PFSK-1 (cell line): ENCODE data around the gene ANGEL2.

DNA sequence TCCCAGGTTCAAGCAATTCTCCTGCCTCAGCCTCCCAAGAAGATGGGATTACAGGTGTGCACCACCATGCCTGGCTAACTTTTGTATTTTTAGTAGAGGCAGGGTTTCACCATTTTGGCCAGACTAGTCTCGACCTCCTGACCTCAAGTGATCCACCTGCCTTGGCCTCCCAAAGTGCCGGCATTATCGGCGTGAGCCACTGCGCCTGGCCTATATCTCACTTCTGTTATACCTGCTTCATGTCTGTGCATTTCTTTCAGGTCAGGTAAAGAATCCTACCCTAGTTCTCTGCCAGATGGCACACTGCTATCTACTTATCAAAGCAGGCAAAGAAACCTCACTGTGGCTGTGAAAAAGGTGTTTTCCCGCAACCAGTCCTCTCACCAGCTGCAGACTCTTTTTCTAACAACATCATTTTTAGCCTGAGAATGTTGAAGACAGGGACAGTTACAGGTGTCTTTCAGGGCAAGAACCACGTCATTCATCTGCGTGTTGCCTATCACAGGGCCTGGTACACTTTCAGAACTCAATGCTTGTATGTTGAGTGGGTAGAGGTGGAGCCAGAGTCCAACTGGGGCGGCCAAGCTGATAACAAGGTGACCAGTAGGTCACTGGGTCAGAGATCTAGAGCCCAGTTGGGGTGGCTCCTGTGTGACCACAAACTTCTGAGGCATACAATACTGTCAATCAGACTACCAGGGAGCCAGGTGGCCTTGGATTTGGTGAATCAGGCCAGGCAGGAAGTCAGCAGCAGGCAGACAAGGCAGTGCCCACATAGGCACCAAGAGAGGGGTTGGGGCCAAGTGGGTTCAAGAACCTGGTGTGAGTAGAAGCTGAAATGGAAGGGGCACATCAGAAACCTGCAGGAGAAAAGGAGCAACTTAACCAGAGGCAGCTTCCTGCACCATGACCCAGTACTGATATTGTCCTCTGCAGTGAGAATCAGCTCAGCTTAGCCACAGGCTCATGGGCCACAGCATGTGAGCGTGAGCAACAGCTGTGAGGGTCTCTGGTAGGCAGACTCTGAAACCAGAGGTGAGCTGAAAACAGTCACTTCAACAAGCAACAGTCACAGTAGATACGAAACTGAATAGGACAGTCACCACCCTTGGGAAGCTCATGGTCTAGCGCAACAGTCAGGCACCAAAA, 123.5 kb downstream of the DTL start:
- RRBS, result no CpG with 5 or more reads among the region's 12 CpGs

- RRBS, result no CpG with 5 or more reads among the region's 1 CpG
These were observed 37.3 kb upstream of the PPP2R5A start for GRCh38 chr1:212247973-212248331.

GRCh38 chr1:212363314-212363530, 51.5 kb downstream of the PACC1 start:
- RRBS, result no CpG with 5 or more reads among the region's 4 CpGs

DNA sequence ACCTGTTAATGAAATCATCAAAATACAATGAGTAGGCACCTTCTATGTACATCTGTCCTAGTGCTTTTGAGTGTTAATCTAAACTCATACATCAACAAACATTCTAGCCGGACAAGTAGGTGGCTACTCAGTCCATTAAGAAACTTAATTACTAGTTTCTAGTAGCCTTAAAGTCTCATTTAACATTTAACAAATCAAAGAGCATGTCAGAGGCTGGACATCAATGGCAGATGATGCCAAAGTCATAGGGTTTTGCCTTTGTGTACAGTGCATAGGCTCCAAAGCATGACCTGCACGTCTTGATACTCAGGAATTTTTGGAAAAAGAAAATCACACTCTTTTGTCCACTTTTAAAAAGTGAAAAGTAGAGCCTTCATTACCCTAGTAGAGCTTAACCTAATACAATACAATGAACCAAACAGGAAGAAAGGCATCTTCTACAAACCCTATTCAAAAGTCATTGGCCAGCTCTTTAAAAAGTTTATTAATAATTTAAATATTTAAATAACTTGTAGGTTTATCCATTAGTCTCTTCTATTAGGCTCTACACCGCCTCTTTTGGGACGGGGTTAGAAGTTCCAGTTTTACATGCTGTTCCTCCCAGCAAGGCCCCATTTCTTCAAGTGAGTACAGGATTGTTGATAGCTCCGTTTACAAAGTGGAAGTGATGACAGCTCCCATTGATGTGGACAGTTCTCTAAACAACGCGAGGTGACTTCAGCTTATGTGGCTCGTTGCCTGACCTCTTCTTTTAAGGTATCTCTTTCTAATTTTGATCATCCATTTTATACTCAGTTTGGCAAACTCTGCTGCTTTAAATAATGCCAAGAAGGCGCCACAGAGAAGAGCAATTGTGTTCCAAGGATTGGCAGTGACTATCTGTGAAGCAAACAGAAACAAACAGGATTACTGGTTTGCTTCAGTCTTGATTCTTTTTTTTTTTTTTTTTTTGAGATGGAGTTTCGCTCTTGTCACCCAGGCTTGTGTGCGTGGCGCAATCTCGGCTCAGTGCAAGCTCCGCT, 49.9 kb downstream of the PACC1 start:
- RRBS, result no CpG with 5 or more reads among the region's 14 CpGs

DNA sequence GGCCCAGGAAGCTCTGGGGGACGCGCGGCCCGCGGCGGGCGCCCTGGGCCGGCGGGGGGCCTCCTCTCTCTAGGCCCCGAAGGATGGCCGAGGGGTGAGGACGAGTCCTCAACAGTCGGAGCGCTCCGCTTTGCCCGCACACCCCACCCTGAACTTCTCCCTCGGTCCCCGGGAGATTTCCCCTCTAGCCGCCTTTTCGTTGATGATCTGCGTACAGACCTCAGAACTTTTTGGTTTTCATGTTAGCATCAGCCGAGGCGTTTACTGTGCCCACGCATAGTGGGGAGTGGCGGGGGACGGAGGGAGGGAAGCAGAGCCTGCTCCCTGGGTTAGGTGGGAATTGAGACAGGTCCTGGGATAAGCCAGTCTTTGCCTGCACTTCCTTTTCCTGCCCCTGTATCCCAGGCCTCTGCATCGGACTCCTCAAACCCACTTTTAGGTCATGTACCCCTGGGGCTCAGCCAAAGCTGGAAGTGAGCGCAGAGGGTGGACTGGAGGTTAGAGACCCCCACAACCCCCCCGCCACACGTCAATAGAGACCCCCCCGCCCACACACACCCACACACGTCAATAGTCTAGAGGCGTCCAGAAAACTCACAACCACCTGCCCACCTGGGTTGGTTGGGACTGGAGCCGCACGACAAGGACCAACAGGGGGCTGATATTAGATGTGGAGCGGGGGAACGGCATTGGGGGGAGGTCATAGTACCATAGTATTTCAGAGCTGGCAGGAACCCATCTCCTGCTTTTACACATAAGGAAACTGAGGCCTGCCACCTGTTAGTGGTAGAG, 680 bp downstream of the NENF start:
- RRBS, result under 1% methylated on average over 11 of the region's 37 CpGs

- RRBS, result no CpG with 5 or more reads among the region's 5 CpGs
These were observed 50.2 kb downstream of the NENF start for GRCh38 chr1:212482951-212483248.

DNA sequence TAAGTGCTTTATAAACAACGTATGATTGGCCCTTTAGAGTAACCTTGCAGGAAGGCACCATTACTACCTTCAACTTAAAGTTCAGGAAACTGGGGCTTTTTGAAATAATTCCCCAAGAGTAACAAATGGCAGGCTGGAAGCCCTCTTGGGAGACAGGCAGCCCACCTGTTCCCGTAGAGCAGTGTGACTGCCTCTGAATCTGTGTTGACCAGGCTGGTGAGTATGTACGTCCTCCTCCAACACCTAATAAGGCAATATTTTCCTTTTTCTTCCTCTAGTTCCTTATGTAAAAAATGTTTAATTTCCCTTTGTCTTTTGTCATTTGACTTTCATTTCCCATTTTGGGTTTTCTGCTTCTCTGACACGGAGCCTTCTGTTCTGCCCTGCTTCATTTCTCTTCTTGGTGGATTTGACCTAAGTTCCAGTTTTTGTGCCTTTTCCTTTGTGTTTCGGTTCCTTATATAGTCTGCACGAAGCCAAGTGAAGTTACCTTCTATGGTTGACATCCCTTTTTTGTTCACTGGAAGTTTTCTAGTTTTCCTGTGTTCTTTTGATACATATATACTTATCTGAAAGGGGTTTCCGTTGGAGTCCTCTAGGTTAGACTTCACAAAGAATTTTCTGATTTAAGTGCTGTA, 65.8 kb upstream of the ATF3 start:
- RRBS, result no CpG with 5 or more reads among the region's 7 CpGs

- RRBS, result no CpG with 5 or more reads among the region's 11 CpGs
These were observed 2.0 kb downstream of the ATF3 start for GRCh38 chr1:212610238-212611234.

DNA sequence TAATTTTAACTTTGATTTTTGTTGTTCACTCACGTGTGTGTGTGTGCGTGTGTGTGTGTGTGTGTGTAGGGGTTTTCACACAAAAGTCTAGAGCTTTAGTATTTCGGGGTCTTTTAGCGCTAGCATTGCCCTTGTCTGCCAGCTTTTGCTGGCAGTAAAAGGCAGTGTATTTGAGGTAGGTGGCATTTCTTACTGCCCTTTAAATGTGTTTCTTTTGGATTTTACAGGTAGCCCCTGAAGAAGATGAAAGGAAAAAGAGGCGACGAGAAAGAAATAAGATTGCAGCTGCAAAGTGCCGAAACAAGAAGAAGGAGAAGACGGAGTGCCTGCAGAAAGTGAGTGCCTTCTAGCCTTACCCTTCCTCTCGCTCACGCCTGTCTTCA, 6.4 kb upstream of the GARIN4 start:
- RRBS, result no CpG with 5 or more reads among the region's 10 CpGs

- RRBS, result no CpG with 5 or more reads among the region's 3 CpGs
These were observed 14.2 kb downstream of the GARIN4 start for GRCh38 chr1:212638423-212638988.

DNA sequence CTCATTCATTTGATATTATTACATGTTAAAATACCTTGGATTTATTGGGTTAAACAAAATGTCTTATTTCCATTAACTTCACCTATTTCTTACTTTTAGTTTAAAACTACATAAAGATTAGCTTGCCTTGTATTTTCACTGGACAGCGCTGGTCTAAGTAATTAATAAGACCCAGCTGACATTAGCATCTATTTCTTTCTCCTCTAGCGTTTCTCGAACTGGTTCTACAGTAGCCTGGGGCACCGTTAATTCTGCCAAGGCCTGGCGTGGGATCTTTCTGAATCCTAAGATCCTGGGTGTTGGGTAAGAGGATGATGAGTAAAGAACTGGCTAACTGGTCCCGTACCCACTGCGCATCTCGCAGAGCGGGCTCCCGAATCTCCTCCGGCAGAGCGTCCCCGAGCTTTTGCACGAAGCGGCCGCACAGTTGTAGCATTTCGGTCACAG, 370 bp downstream of the NSL1 start:
- RRBS, result no CpG with 5 or more reads among the region's 17 CpGs

- RRBS, result no CpG with 5 or more reads among the region's 6 CpGs
These were observed 10.0 kb downstream of the ANGEL2 start for GRCh38 chr1:213005531-213006176.

GRCh38 chr1:213015358-213016022, at the start of gene ANGEL2:
Gene ANGEL2 (minus strand): TSS chr1:213015867.
- RRBS, result 1% methylated on average over 31 of the region's 49 CpGs

DNA sequence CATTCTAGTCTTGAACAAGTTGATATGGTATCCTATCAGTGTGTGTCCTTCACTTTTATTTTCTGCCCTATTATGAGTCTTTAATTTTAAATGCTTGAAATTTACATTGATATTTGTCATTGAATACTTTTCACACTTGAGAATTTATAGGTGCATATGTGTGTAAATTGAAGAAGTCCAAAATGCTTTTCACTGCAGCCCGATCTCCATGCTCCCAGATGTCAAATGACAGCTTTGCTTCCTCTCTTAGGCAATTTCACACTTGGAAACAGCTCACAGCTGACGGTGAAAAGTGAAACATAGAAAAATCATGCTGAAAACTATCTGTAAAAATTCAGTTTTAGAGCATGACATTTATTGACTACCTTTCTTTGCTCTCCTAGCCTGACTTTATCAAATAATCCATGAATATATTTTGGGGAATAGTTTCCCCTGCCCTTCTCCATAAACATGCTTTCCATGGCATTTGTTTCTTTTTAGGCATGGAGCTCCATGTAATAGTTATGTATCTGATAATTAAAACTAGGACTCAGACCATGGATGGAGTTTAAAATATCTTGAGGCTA, 196.0 kb downstream of the RPS6KC1 start:
- RRBS, result no CpG with 5 or more reads among the region's 2 CpGs

DNA sequence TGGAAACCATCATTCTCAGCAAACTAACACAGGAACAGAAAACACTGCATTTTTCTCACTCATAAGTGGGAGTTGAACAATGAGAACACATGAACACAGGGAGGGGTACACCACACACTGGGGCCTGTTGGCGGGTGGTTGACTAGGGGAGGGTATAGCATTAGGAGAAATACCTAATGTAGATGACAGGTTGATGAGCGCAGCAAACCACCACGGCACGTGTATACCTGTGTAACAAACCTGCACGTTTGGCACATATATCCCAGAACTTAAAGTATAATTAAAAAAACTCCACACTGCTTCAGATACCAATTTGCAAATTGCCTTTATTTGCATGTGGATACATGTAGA, 411.6 kb downstream of the RPS6KC1 start:
- RRBS, result no CpG with 5 or more reads among the region's 5 CpGs

DNA sequence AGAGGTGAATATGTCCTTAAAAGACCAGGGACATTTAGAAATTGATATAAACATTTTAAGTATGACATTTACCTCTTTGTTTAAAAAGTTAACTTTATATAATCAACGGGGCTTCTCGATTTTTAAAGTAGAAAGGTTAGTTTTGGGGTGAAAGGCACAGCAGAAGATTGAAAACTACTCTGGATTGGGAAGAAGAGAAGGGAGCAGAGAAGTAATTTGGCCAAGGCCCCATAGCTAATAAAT, 405.4 kb upstream of the PROX1 start:
- RRBS, result no CpG with 5 or more reads among the region's 2 CpGs

GRCh38 chr1:213976989-213977365, 10.8 kb upstream of the PROX1 start:
- RRBS, result no CpG with 5 or more reads among the region's 6 CpGs

GRCh38 chr1:213988586-213989367, 1.0 kb downstream of the PROX1 start:
- RRBS, result 2% methylated on average over 25 of the region's 41 CpGs

DNA sequence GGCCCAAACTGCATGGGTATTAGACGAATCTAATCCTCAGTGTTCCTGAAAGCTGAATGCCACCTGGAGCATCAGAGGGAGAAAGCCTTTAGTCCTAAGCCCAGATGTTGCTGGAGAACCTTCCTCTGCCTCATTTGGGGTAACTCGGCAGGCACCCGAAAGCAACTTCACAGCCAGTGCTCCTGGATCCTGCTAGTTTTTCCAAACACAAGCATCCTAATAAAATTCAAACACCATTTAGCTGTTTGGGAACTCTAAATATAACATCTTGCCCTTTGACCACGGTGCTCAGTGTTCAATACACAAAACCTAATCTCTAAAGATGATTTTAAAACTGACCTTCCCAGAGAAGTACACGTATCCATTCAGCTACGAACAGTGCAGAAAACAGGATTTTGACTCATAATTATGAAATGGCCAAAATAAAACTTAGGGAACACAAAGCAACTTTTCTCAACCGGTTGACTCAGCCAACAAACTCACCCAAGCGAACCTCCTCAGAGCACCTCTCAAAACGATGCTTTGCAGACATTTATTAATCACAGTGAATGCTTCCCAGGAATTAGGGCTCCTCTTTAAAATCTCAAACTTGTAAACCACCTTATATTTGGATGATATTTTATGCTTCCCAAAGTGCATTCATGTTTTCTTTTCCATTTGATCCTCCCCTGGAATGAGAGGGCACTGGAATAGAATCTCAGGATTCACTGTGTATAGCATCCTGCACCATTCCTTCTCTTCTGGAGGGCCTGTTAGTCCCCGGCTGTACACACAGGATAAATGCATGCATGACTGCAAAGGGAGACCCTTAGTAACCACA, 40.5 kb downstream of the PROX1 start:
- RRBS, result no CpG with 5 or more reads among the region's 10 CpGs